H1 (cell line): ENCODE results near the genes COX20 and KIF26B.

DNA sequence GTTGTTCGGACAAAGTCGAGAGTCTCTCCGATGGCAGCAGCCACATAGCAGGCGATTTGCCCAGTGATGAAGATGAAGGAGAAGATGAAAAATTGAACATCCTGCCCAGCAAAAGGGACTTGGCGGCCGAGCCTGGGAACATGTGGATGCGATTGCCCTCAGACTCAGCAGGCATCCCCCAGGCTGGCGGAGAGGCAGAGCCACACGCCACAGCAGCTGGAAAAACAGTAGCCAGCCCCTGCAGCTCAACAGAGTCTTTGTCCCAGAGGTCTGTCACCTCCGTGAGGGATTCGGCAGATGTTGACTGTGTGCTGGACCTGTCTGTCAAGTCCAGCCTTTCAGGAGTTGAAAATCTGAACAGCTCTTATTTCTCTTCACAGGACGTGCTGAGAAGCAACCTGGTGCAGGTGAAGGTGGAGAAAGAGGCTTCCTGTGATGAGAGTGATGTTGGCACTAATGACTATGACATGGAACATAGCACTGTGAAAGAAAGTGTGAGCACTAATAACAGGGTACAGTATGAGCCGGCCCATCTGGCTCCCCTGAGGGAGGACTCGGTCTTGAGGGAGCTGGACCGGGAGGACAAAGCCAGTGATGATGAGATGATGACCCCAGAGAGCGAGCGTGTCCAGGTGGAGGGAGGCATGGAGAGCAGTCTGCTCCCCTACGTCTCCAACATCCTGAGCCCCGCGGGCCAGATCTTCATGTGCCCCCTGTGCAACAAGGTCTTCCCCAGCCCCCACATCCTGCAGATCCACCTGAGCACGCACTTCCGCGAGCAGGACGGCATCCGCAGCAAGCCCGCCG lies 3.3 kb downstream of the ZBTB18 start:
- RRBS = 88% methylated on average over 3 of the region's 27 CpGs
CAGE:
- cytosol, long polyA plus RNA = no peak
- long polyA plus RNA = no peak
- nucleus, long polyA plus RNA = no peak

GRCh38 chr1:244186374-244187126 lies 135.5 kb downstream of the ZBTB18 start:
- RRBS = no CpG with 5 or more reads among the region's 17 CpGs
CAGE:
- cytosol, long polyA plus RNA = no peak
- long polyA plus RNA = no peak
- nucleus, long polyA plus RNA = no peak

DNA sequence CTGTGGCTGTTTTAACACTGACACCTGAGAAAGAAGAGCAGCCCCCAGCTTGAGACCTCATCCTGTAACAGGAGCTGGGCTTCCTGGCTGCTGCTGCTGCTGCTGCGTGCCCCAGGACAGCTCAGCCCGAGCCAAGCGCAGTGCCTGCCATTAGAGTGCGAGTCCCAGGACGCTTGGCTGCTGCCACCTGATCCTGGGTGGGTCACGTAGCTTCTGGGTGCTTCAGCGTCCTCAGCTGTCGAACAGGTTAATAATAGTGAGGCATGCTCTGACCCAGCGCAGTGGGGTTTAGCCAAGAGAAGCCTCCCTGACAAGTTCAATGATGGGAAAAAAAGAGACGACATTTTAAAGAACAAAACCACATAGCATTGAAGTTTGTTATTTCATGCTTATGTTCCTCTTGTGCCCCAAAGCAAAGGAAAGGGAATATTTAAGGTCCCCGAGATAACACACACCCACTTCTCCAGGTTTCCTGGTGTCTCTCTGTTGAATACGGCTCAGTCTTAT lies 118.0 kb upstream of the C1orf100 start:
- RRBS = no CpG with 5 or more reads among the region's 12 CpGs
CAGE:
- cytosol, long polyA plus RNA = no peak
- long polyA plus RNA = no peak
- nucleus, long polyA plus RNA = no peak

- RRBS = no CpG with 5 or more reads among the region's 8 CpGs
CAGE:
- cytosol, long polyA plus RNA = no peak
- long polyA plus RNA = no peak
- nucleus, long polyA plus RNA = no peak
Measured at GRCh38 chr1:244272275-244272848, 80.1 kb upstream of the C1orf100 start.

- RRBS = no CpG with 5 or more reads among the region's 3 CpGs
CAGE:
- cytosol, long polyA plus RNA = no peak
- long polyA plus RNA = no peak
- nucleus, long polyA plus RNA = no peak
Measured at GRCh38 chr1:244408724-244409262, 42.9 kb downstream of the ADSS2 start.

GRCh38 chr1:244448257-244449156 lies 3.2 kb downstream of the ADSS2 start:
- RRBS = no CpG with 5 or more reads among the region's 6 CpGs
CAGE:
- cytosol, long polyA plus RNA = no peak
- long polyA plus RNA = no peak
- nucleus, long polyA plus RNA = no peak

GRCh38 chr1:244652555-244652813 lies 442 bp upstream of the DESI2 start:
- RRBS = no CpG with 5 or more reads among the region's 13 CpGs
CAGE:
- cytosol, long polyA plus RNA = no peak
- long polyA plus RNA = no peak
- nucleus, long polyA plus RNA = no peak

- RRBS = under 1% methylated on average over 19 of the region's 32 CpGs
CAGE:
- cytosol, long polyA plus RNA = start-site peak on the plus strand at chr1:244835651-244835706, 302 reads
- long polyA plus RNA = no peak
- nucleus, long polyA plus RNA = start-site peak on the plus strand at chr1:244835631-244835708, 477 reads
Measured at GRCh38 chr1:244835621-244835995, at the start of gene COX20. Gene COX20 (plus strand): TSS chr1:244835658.

- RRBS = no CpG with 5 or more reads among the region's 3 CpGs
CAGE:
- cytosol, long polyA plus RNA = no peak
- long polyA plus RNA = no peak
- nucleus, long polyA plus RNA = no peak
Measured at GRCh38 chr1:244848934-244849383, 13.5 kb downstream of the COX20 start.

DNA sequence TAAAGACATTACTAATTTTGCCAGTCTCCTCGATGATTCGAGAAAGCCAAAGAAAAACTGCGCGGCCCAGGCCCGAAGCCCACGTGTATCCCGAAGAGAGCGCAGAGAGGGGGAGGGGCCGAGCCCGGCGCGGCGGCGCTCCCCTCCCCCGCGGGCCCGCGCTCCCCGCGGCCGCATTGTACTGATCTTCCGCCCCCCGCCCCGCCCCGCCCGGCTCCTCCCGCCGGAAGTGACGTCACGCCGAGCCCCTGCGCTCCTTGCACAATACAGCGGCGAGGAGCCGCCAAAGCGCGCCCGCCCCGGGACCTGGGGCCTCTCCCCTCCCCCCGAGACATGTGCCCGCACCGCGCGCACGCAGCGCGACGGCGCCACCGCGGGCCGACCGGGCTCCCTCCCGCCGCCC lies 1.4 kb downstream of the HNRNPU start:
- RRBS = under 1% methylated on average over 39 of the region's 55 CpGs
CAGE:
- cytosol, long polyA plus RNA = no peak
- long polyA plus RNA = no peak
- nucleus, long polyA plus RNA = start-site peak on the minus strand centred at position 117 of the sequence, 172 bp wide, 281 reads

DNA sequence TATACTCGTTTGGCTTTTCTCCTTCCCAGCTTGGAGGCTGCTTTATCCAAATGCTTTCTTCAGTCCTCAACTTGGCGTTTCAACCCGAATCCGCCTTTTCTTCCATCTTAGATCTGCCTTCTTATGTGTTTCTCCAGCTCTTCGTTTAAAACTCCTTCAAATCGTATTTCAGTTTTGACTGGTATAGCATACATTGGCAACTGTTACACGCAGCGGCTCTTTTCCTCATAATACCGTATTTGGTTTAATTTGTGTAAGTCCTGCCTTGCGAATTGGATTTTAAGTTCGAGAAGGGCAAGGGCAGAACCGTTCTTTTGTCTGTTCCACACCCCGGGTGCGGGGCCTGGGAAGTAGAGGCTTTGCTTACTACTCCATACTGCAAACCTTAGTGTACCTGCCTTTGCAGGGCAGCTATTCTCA lies 484 bp upstream of the HNRNPU start:
- RRBS = no CpG with 5 or more reads among the region's 14 CpGs
CAGE:
- cytosol, long polyA plus RNA = no peak
- long polyA plus RNA = no peak
- nucleus, long polyA plus RNA = no peak

DNA sequence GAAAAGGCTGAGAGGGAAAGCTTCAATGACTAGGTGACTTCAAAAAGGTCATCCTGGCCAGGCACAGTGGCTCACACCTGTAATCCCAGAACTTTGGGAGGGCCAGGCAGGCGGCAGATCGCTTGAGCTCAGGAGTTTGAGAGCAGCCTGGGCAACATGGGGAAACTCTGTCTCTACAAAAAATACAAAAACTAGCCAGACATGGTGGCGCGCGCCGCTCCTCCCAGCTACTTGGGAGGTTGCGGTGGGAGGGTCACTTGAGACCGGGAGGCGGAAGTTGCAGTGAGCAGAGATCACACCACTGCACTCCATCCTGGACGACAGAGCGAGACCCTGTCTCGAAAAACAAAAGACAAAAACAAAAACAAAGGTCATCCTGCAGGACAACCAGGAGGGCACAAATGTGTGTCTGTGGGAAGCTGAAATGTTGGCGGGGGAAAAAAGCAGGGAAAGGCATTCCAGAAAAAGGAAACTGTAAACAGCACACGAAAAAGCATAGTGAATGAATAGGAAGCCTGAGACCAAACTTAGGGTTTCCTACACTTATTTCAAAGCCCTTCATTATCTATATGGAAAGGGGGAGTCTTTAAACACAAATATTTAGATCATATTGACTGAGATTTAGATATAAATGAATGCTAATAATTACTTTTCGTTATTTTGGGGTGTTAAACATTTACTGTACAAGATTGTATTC lies 988 bp upstream of the EFCAB2 start:
- RRBS = no CpG with 5 or more reads among the region's 15 CpGs
CAGE:
- cytosol, long polyA plus RNA = no peak
- long polyA plus RNA = no peak
- nucleus, long polyA plus RNA = no peak

DNA sequence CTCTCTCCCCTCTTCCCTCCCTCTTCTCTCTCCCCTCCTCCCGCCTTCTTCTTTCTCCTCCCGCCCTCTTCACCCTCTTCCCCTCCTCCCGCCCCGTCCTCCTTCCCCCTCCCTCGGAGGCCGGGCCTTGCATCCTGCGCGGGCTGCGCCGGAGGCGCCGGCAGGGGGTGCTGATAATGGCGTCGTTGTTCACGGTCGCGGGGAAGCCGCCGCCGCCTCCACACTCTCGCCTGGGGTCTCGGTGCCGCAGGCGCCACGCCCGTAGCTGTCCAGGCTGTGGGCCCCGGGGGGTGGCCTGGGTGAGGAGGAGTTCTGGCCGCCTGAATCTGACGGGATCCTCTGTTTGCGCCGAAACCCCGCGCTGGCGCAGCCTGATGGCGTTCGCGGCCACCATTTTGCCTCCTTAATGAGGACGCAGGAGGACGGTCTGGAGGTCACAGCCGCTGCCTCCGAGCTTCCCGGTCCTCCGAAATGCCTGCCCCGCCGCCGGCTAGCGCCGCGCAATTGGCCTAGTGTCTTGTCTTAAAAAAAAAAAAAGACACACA lies 1.3 kb downstream of the EFCAB2 start:
- RRBS = no CpG with 5 or more reads among the region's 49 CpGs
CAGE:
- cytosol, long polyA plus RNA = start-site peak on the minus strand centred at position 287 of the sequence, 22 bp wide, 5 reads
- long polyA plus RNA = no peak
- nucleus, long polyA plus RNA = start-site peak on the minus strand centred at position 295 of the sequence, 68 bp wide, 29 reads

GRCh38 chr1:245046628-245047083 lies 77.2 kb downstream of the EFCAB2 start:
- RRBS = no CpG with 5 or more reads among the region's 9 CpGs
CAGE:
- cytosol, long polyA plus RNA = no peak
- long polyA plus RNA = no peak
- nucleus, long polyA plus RNA = no peak

GRCh38 chr1:245051355-245052678 lies 82.3 kb downstream of the EFCAB2 start:
- RRBS = no CpG with 5 or more reads among the region's 29 CpGs
CAGE:
- cytosol, long polyA plus RNA = no peak
- long polyA plus RNA = no peak
- nucleus, long polyA plus RNA = no peak

DNA sequence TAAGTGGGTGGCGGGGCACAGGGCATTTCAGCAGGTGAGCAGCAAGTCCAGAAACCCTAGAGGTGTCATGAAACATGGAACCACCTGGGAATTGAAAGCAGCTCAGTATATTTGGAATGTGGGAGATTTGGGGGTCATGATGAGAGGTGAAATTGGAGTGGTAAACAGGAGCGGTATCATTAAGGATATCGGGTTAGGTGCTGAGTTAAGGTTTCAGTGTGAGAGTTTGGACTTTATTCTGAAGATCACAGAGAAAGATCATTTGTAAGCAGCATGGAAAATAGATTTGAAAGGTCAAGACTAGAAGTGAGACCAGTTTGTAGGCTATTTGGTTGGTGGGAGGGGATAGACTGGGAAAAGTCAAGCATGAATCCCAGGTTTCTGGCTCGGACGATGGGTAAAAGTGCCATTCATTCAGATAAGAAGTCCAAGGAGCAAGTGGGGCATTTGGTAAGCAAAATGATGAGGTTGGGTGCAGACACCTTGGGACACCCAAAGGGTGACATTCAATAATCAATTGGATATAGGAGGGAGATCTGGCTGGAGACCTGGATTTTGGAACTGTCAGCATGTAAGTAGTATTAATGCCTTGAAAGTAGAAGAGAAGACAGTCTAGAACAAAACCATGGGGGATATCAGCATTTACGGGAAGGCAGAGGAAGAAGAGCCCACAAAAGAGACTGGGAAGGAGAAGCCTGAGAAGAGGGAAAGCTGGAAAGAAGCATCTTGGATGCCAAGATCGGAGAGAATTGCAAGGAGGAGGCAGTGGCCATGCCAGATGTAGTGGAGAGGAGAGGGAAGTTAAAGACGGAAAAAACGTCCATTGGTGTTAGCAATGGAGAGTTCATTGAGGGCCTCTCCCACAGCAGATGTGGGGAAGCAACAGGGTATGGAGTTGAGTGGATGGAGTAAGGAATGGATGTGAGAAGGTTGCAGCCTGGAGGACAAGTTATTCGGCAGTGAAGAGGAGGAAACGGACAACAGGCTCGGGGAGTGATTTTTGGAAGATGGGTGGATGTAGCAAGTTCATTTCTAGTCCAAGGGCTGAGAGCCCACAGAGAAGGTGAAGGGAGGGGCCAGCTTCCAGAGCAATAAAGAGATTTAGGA lies 65.7 kb upstream of the KIF26B start:
- RRBS = no CpG with 5 or more reads among the region's 12 CpGs
CAGE:
- cytosol, long polyA plus RNA = no peak
- long polyA plus RNA = no peak
- nucleus, long polyA plus RNA = start-site peak on the plus strand centred at position 669 of the sequence, 677 bp wide, 166 reads

DNA sequence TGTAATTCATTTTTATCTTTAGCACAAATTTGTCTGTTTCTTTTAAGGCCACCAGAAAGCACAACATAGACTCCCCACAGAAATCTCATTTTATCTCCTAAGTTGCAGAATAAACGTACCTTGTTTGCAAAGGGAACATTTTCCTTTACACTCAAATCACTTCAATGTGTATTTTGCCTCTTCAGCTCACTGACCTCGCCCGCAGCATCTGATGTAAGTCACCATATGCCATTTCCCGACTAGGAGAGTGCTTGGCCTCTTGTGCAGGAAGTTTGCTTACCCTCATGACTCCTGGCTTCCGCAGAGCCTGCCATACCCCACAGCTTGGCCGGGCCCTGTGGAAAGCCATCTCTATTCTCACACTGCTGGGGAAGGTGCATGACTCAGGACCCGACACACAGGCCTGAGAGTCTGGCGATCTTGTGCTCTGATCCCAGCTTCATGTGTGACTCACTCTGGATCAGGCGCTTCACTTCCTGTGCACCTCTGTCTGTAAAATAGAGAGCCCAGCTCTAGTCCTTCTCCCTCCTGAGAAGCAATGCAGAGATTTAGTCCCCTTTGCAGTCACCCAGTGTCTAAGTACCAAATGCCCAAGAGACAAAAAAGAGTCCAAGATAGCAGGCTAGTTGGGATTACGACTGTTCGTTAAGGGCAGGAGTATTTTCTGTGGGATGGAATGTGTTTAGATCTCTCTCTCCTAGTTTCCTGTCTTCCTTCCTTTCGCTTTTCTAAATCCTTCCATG lies 63.0 kb upstream of the KIF26B start:
- RRBS = no CpG with 5 or more reads among the region's 12 CpGs
CAGE:
- cytosol, long polyA plus RNA = no peak
- long polyA plus RNA = no peak
- nucleus, long polyA plus RNA = no peak

GRCh38 chr1:245154147-245155471 lies at the start of gene KIF26B:
Gene KIF26B (plus strand): TSS chr1:245154985.
- RRBS = 1% methylated on average over 47 of the region's 116 CpGs
CAGE:
- cytosol, long polyA plus RNA = no peak
- long polyA plus RNA = no peak
- nucleus, long polyA plus RNA = no peak

DNA sequence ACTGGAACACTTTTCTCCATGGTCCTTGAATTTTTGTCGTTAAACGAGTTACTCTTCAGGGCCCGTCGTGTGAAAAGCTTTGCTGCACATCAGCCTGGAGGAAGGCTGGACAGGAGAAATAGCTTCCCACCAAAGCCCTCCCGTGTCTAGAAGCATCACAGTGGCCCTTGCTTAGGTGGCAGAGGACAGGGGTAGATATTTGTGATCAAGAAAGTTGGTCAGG lies 102.6 kb downstream of the KIF26B start:
- RRBS = no CpG with 5 or more reads among the region's 5 CpGs
CAGE:
- cytosol, long polyA plus RNA = no peak
- long polyA plus RNA = no peak
- nucleus, long polyA plus RNA = no peak

GRCh38 chr1:245550436-245551108 lies 395.8 kb downstream of the KIF26B start:
- RRBS = no CpG with 5 or more reads among the region's 11 CpGs
CAGE:
- cytosol, long polyA plus RNA = no peak
- long polyA plus RNA = no peak
- nucleus, long polyA plus RNA = no peak